AG09309 (cell line): ENCODE results near the gene TP53I11.

DNA sequence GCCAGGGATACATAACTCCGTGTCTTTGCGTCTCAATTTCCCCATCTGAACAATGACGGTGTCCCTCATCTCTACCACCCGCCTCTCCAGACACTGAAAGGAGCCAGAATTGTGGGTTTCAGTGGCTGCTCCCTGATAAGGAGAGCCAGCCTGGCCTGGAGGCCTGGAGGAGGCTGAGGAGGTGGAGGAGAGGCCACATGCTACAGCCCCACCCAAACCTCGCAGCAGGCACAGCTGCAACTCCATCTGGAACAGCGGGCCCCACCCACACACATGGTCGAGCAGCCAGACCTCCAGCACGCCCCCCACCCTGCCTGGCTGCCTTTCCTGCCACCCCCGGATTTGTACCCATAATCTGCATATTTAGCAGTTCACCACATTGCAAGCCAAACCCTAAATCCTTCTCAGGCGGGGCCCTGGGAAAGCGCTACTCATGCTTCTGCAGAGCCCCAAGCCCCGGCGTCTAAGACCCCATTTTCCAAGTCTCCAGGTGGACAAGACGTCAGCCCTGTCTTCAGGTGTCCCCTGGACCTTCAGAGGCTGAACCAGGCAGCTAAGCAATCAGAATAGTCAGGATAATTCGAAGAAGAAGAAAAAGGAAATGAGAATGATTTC lies 34.2 kb upstream of the CD82 start:
- RRBS: 92% methylated on average over 2 of the region's 15 CpGs

DNA sequence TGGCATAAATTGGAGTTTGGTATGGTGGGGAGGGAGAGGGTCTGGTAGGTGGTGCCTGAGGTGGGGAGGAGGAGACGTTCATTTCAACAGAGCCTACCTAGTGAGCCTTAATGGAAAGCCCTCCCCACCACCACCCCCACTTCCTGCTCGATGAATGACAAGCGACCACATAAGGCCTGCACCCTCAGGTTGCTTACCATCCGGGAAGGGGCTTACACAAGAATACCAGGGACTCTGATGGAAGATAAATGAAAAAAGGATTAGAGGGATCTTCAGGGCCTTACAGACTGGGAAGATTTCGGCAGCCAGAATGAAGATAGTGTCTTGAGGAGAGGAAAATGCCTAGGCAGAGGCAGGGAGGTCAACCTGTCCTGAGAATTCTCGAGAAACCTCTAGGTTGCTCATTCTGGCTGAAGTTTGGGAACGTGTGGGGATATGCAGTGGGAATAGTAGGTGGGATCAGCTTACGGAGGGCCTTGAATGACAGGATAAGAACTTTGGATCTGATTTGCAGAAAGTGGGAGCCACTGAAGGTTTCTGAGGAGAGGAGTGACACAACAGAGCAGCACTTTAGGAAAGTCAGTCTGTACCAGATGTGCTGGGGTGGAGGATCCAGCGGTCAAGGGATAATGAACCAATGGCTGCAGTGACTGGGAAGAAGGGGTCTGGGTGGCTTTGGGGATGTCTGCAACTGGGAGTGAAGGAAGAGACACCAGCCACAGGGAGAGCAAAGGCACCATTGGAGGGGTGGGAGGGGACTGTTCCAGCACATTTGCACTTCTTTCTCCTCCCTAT lies 2.3 kb downstream of the CD82 start:
- RRBS: no CpG with 5 or more reads among the region's 9 CpGs

DNA sequence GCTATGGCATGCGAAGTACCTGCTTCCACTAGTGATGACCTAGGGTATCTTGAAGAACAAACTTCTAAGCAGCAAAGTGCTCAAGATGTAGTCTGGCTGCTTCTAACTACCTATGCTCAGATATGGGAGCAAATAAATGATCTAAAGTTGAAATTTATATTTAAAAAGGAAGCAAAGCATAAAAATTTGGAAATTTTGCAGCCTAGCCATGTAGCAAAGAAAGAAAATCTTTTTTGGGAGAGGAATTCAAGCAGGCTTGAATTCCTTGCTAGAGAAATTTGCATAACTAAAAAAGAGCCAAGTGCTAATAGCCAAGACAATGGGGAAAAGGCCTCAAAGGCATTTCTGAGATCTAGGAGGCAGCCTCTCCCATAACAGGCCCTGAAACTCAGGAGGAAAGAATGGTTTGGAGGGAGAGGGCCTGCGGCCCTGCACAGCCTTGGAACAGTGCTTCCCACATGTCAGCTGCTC lies 55.7 kb upstream of the TSPAN18 start:
- RRBS: no CpG with 5 or more reads among the region's 2 CpGs

DNA sequence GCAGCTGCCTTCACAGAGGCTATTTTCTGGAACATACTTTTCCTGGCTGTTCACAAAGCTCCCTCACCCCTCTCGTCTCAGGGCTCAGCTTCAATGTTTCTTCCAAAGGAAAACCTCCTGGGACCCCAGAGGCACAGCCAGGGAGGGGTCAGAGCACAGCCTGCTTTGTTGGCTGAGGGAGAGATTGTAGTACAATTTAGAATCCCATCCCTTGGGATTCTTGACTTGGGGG lies 57.0 kb downstream of the TSPAN18 start:
- RRBS: no CpG with 5 or more reads among the region's 1 CpG

DNA sequence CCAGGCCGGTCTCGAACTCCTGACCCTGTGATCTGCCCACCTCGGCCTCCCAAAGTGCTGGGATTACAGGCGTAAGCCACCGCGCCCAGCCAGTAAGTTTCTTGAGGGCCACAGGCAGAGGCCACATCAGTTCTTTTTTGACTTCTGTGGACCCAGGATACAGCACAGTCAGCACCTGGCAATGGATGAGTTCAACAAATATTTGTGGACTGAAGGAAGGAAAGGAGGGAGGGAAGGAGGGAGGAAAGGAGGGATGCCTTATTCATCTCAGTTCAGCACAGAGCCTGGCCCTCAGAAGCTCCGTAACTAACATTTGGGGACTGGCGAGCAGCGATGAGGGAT lies 77.5 kb downstream of the TSPAN18 start:
- RRBS: no CpG with 5 or more reads among the region's 9 CpGs

GRCh38 chr11:44932146-44933120 lies 18.2 kb downstream of the TP53I11 start:
- RRBS: no CpG with 5 or more reads among the region's 24 CpGs

- RRBS: 4% methylated on average over 29 of the region's 95 CpGs
Observed at GRCh38 chr11:44950534-44951293, at the start of gene TP53I11. TP53I11 (minus strand) TSS chr11:44950883.

DNA sequence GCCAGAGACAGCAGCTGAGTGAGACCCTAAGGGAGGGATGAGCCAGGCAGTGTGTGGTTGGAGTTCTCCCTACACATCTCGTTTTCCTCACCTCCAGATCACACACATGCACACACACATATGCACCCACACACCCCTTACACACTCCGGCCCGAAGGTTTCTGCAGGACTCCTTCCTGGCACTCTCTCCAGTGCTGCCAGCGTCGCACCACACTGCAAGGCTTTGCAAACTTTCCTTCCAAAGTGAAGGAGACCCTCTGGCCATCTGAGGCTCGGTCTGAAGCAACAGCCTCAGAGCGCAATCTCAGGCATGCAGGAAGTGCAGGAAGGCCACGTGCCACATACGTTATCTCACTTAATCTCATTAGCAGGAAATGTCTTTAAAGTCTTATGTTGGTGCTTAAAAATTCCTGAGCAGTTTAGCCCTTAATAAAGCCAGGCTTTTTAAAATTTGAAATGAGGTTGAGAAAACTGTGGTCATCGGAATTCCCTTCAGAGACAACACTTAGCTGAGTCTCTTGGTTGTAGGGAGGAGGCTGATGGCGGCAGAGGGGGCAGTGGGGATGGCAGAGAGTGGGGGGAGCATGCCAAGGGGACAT lies 27.0 kb upstream of the TP53I11 start:
- RRBS: no CpG with 5 or more reads among the region's 11 CpGs

DNA sequence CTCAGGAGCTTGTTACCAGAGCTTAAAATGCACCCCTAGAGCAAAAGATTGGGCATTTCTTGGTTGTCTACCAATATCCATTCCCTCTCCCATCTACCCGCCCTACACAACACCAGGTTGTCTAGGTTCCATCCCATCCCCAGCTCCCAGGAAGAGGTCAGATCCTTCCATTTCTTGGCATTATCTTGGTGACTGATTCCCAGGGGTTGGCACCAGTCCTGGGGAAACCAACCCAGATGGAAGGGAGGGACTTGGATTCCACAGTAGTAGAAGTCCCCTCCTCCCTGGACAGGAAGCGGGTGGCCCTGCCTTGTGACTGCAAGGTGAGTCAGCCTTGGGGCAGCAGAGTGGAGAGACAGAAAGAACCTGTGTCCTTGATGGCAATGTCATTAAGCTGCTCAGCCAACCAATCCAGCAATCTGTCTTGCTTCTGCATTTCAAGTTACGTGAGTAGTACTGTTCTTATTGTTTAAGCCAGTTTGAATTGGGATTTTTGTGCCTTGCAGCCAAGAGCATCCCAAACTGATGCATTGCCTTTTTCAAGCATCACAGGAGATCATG lies 26.5 kb downstream of the SYT13 start:
- RRBS: no CpG with 5 or more reads among the region's 3 CpGs

GRCh38 chr11:45280243-45280837 lies 5.8 kb downstream of the SYT13 start:
- RRBS: no CpG with 5 or more reads among the region's 5 CpGs

DNA sequence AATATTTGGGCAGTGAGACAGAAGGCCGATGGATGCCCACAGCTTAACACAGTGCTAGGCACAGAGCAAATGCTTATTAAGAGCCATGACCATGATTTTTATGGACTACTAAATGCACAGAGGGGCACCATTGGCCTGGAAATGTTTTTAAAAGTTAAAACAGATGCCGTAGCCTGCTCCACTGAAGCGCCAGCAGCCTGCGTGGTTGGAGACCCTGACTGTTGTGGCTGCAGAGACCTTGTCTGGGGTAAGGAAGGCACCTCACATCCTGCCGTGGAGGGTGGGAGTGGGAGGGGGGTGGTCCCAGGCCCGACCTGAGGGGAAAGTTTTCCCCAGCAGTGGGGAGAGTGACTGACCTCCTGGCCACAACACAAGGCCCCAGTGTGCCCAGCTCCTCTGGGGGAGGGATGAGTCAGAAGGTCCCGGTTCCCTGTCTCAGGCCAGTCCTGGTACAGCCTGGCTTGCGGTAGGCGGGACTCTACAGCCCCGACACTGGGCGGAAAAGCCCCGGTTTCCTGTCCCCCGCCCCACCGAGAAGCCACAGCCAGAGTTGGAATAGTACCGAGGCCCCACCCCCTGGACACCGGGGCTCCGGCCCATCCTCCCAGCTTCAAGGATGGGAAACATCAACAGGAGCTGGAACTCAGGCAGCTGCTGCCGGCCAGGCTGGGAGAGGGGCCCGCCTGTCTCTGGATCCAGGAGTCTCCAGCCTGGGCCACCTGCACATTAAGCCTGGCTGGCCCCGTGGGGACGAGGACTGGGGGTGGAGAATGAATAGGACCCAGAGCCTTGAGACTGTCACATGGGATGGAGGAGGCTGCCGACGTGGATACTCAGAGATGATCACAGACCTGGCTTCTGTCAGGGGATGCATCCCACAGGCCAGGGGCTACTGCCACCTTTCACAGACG lies 6.9 kb downstream of the CHST1 start:
- RRBS: 4% methylated on average over 10 of the region's 24 CpGs

DNA sequence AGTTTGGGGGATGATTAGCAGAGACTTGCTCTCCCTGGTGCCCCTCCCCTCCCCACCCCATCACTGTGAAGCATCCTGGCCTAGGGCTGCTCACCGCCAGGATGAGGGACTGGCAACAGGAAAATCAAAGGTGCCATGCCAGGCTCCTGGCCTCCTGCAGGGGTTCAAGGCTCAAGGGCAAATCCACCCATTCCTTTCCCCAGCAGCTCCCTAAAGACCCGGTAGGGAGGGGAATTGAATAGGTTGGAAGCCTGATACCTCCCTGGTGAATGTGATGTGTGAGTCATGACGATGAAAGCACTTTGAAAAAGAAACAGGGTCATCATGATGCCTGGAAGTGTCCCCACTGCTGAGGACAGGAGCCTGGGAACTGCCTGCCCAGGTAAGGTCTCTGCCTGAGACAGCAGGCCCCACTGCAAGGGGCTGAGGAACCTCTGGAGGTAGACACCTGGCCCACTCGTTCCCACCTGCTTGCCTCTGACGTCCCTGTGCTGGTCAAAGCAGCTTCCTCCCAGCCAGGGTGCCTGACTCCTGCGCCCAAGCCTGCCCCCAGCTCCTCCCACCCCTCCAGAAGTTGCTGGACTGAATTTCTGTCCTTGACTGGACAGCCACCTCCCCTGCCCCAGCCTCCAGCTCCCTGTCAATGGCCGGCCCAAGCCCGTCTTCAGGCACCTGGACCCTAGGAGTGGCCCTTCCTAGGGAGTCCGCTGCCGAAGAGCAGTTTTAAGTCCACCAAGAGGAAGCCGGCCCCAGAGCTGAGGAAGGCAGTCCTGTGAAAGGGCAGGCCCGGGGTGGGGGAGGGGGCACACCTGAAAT lies 1.6 kb downstream of the CHST1 start:
- RRBS: 52% methylated on average over 1 of the region's 12 CpGs

- RRBS: no CpG with 5 or more reads among the region's 2 CpGs
Observed at GRCh38 chr11:45801555-45802380, 3.2 kb upstream of the SLC35C1 start.

DNA sequence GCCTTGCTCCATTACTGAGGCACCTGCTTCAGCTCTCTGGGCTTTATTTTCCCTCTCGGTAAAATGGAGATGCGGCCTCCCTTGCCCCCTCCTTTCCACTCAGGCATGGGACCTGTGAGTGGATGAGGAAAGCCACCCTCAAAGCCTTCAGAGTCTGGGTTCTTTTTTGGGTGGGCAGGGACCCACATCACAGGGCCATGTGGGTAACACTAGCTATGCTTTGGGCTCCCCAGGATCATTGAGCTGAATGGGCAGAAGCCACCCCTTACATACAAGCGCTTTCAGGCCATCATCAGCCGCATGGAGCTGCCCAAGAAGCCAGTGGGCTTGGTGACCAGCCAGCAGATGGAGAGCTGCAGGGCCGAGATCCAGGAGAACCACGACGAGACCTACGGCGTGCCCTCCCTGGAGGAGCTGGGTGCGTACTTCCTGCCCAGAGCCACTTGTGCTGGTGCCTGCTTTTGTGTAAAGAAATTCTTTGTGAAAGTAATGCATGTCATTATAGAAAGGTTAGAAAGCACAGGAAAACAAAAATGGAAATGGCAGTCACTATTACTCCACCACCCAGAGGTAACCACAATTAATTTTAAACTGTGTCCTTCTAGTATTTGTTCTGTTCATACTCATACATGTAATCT lies 13.5 kb downstream of the CRY2 start:
- RRBS: no CpG with 5 or more reads among the region's 10 CpGs

- RRBS: no CpG with 5 or more reads among the region's 12 CpGs
Observed at GRCh38 chr11:45883683-45884618, 1.5 kb upstream of the MAPK8IP1 start.

DNA sequence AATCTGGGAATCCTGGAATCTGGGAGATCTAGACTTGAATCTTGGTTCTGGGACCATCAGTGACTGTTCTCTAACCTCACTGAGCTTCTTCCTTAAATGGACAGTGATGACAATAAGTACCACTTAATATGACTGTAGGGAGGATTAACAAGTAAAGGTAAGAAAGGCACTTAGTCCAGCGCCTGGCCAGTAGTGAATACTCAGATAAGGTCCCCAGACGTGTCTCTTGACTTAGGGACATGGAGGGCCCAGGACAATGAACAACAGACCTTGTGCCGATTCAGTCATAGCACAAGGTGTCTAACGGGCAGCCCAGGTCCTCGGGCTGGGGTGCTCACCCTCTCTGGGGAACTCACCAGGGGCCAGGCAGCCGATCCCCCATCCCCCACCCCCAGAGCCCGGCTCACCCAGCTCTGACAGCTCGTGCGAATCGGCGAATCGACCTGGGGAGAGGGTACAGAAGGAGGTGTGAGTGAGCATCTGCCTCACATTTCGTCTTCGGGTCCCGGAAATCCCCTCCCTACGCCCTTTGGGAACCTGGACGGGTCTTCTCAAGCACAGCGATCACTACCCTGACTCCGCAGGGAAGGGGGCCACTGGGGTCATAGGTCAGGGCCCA lies 517 bp downstream of the PEX16 start:
- RRBS: 4% methylated on average over 7 of the region's 19 CpGs

DNA sequence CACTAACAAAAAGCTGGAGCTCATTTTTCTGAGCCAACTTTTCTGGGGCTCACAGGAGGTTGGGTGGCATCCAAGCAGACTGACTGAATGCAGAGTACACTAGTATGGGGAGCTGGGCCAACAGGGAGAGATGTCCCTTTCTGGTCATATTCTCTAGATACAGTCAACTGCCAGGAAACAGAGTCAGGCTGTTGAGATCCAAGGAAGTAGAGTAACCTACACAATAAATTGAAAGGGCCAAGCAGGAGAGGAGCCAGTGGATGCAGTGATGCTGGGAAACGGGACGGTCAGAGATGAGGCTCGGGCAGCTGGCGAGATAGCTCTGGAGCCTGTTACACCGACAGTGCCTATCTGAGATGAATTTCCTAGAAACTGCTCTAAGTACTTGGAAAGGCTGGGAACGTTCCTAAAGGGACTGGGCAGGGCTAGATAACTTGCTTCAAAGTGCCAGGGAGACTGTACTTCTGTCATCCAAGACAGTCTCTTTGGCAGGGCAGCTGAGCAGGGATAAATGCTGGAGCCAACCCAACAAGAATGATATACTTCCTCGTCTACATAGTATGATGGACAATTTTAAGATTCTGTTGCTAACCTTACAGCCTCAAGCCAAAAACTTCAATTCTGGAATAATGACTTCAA lies 71.2 kb downstream of the LARGE2 start:
- RRBS: no CpG with 5 or more reads among the region's 7 CpGs

GRCh38 chr11:46120240-46120535 lies 1.1 kb downstream of the PHF21A start:
- RRBS: 3% methylated on average over 5 of the region's 25 CpGs

DNA sequence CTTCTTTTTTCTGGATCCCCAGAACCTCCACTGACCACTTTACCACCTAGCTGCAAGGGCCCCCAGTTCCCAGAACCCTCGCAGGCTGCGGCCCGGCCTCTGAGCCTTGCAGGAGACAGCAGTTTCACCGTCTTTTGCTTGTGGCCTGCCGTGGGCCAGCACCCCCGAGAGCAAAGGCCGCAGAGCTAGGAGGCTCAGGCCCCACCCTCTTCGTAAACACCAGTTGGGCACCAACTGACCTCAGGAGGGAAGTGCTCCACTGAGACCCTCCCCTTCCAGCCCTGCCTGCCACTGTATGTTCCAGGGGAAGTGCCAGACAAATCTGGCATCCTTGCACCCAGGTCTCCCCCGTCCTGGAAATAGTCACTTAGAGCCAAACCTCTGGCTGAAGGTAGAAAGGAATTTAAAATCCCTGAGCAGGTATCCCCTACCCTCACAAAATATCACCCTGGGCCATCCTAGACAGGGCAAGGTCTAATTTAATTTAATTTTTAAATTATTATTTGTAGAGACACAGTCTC lies 23.3 kb upstream of the CREB3L1 start:
- RRBS: no CpG with 5 or more reads among the region's 9 CpGs

DNA sequence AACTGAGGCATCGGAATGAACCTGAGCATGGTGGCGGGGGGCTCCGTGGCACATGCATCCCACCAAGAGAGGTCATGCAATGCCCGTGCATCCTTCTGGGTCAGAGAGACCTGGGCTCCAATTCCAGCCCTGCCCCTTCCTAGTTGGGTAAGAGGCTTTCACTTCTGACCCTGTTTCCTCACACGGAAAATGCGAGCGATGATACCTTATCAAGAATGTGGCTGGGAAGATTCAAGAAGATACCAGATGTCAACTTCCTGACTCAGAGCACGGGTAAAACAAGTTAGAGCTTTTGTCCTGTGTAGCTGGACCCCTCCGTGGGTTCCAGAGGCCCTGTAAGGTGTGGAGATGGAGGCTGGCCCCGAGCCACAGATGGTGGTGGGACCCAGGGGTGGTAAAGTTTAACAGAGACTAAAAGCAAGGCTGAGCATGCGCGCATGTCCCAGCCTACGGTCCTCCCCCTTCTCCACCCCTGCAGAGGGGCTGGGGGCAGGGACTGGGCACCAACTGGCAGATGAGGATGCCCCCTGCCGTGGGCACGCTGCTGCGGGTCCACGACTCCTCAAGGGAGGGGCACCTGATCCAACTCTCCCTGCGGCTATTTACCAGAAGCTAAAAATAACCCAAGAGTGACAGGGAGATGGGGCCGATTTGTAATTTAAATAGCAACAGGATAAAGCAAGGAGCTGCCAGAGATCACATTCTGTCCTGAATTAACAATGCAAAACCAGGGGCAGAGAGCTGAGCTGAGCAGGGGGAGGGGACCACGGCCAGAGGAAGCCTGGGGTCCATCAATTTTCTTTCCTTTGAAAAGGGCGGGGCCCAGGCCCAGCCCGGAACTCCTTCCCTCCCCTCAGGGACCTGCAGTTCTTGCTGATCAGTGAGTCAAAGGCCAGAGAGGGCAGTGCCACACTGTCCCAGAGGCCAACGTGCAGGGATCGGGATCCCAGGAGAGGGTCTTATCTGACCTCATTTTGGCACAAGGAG lies 8.4 kb upstream of the DGKZ start:
- RRBS: no CpG with 5 or more reads among the region's 24 CpGs